GM12878 (cell line): Measurements from ENCODE around the genes CHST12, LFNG, IQCE and AMZ1.

GRCh38 chr7:1667576-1668292, 2.3 kb upstream of the ELFN1 start:
- RAMPAGE, long total RNA = no peak
- RRBS, 2 experiments = 3 to 9% methylated on average over 31 to 34 of the region's 68 CpGs
CAGE:
- cytosol, long polyA minus RNA = no peak
- cytosol, long polyA plus RNA = no peak
- long polyA plus RNA = no peak
- nucleolus, long total RNA = no peak
- nucleus, long polyA plus RNA = no peak
- nucleus, long total RNA = no peak

DNA sequence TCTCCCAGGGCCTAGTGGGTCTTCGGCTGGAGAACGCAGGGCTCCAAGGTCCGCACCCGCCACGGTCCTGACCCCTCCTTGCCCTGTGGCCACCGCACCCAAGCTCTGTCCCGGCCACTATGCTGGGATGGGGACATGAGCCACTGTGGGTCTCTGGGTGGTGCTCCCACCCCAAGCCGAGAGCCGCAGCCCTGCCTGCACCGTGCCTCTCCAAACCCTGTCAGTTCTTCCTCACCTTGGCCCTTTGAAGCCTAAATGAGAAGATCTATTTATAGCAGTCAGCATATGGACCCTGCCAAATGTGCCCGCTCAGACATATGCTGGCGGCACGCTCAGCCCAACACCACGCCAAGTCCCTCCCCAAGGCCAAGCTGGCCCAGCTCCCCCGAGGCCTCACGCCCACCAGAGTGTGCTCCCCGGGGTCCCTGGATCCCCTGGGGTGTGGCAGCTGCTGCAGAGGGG, 56.1 kb downstream of the ELFN1 start:
- RAMPAGE, long total RNA = no peak
- RRBS, 2 experiments = 0% methylated on average over 1 of the region's 17 CpGs; no CpG with 5 or more reads in 1 of the 2 experiments
CAGE:
- cytosol, long polyA minus RNA = no peak
- cytosol, long polyA plus RNA = no peak
- long polyA plus RNA = no peak
- nucleolus, long total RNA = no peak
- nucleus, long polyA plus RNA = no peak
- nucleus, long total RNA = no peak

GRCh38 chr7:1753183-1753741, 83.2 kb downstream of the ELFN1 start:
- RAMPAGE, long total RNA = no peak
- RRBS, 2 experiments = no CpG with 5 or more reads among the region's 20 CpGs
CAGE:
- cytosol, long polyA minus RNA = no peak
- cytosol, long polyA plus RNA = no peak
- long polyA plus RNA = no peak
- nucleolus, long total RNA = no peak
- nucleus, long polyA plus RNA = no peak
- nucleus, long total RNA = no peak

GRCh38 chr7:1986326-1987051, 246.3 kb downstream of the MAD1L1 start:
- RAMPAGE, long total RNA = no peak
- RRBS, 2 experiments = 89 to 95% methylated on average over 9 to 12 of the region's 32 CpGs
CAGE:
- cytosol, long polyA minus RNA = no peak
- cytosol, long polyA plus RNA = no peak
- long polyA plus RNA = no peak
- nucleolus, long total RNA = no peak
- nucleus, long polyA plus RNA = no peak
- nucleus, long total RNA = no peak

- RAMPAGE, long total RNA = no peak
- RRBS, 2 experiments = 89% methylated on average over 3 to 5 of the region's 13 CpGs
CAGE:
- cytosol, long polyA minus RNA = no peak
- cytosol, long polyA plus RNA = no peak
- long polyA plus RNA = no peak
- nucleolus, long total RNA = no peak
- nucleus, long polyA plus RNA = no peak
- nucleus, long total RNA = no peak
Measured at GRCh38 chr7:1999516-1999877, 233.2 kb downstream of the MAD1L1 start.

DNA sequence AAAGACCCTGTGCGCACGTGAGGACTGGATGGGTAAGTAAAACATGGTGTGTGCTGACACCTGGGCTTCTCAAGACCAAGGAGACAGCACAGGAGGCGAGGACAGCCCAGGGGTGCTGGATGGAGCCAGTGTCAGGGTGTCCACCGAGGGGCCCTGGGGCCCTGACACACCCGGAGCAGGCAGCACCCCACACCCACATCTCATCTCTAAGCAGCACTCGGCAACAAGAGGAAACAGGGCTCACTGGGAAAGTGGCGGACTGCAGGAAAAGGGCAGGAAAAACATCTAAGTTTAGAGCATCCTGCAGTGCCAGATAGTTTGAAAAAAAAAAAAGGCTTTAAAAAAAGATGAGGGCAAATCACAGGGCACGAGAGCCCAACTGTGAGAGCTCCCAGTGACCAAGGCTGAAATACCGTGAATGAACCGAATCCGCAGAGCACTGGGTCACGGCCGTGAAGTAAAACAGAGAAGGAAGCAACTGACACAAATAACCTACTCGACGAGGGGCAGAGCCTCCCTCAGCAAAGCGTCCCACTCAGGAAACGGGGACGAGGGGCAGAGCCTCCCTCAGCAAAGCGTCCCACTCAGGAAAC, 120.1 kb downstream of the MAD1L1 start:
- RAMPAGE, long total RNA = no peak
- RRBS, 2 experiments = no CpG with 5 or more reads among the region's 19 CpGs
CAGE:
- cytosol, long polyA minus RNA = no peak
- cytosol, long polyA plus RNA = no peak
- long polyA plus RNA = no peak
- nucleolus, long total RNA = no peak
- nucleus, long polyA plus RNA = no peak
- nucleus, long total RNA = no peak

DNA sequence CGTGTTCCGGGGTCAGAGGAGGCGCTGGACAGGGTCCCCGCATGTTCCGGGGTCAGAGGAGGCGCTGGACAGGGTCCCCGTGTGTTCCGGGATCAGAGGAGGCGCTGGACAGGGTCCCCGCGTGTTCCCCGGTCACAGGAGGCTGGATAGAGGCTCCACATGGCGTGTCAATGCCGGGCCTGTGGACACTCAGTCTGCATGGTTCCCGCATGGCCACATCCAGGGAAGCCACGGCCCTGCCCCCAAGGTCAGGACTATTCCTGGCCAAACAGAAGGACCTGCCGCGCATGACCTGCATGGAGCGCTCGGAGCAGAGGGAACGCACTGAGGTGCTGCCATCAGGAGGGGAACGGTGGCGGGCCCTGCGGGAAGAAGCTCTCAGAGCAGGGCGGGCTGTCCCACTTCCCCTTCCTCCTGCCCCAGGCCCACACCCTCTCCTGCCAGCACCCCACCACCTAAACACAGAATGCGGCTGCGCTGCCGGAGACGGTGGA, 117.2 kb downstream of the MAD1L1 start:
- RAMPAGE, long total RNA = no peak
- RRBS, 2 experiments = 95 to 98% methylated on average over 5 to 6 of the region's 29 CpGs
CAGE:
- cytosol, long polyA minus RNA = no peak
- cytosol, long polyA plus RNA = no peak
- long polyA plus RNA = no peak
- nucleolus, long total RNA = no peak
- nucleus, long polyA plus RNA = no peak
- nucleus, long total RNA = no peak

DNA sequence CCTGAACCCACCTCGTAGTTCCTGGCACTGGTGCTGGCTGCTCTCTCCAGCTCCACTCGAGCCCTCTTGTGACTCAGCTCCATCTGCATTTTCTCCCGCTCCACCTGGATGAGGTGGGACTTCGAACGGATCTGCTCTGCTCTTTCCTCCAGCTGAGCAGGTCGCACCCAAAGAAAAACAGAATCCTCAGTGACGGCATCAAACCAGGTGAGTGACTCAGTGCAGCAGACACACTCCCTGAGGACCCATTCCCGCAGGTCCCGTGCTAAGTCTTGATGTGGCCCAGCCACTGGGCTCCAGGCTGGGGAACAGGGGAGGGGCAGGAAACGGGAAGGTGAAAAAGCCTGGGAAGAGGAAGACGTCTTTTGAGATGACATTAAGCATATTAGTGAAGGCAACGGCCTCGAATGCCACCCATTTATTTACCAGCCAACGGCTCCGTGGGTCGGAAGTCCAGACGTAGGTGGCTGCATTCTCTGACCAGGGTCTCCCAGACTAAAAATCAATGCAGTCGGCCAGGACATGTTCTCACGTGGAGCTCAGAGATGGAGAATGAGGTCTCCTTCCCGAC, 7.3 kb downstream of the MAD1L1 start:
- RAMPAGE, long total RNA = no peak
- RRBS, 2 experiments = no CpG with 5 or more reads among the region's 20 CpGs
CAGE:
- cytosol, long polyA minus RNA = no peak
- cytosol, long polyA plus RNA = no peak
- long polyA plus RNA = no peak
- nucleolus, long total RNA = no peak
- nucleus, long polyA plus RNA = no peak
- nucleus, long total RNA = no peak

- RAMPAGE, long total RNA = start-site peak on the plus strand at chr7:2403577-2403619, 19 and 29 reads in 2 replicates
- RRBS, 2 experiments = under 1 to 1% methylated on average over 39 to 45 of the region's 90 CpGs
CAGE:
- cytosol, long polyA minus RNA = no peak
- cytosol, long polyA plus RNA = start-site peak on the plus strand at chr7:2403573-2403602, 237 and 241 reads in 2 replicates
- long polyA plus RNA = start-site peak on the plus strand at chr7:2403571-2403602, 127 and 180 reads in 2 replicates
- nucleolus, long total RNA = start-site peak on the plus strand at chr7:2403592-2403600, 116 reads
- nucleus, long polyA plus RNA = start-site peak on the plus strand at chr7:2403538-2403625, 89 and 192 reads in 2 replicates
- nucleus, long total RNA = no peak
Measured at GRCh38 chr7:2402992-2403731, at the start of gene CHST12. TSS of gene CHST12 (plus strand) at chr7:2403611.

GRCh38 chr7:2519421-2519900, at the start of gene LFNG:
TSS of gene LFNG (plus strand) at chr7:2519774.
- RAMPAGE, long total RNA = no peak
- RRBS, 2 experiments = under 1 to 2% methylated on average over 45 to 50 of the region's 70 CpGs
CAGE:
- cytosol, long polyA minus RNA = no peak
- cytosol, long polyA plus RNA = start-site peak on the plus strand at chr7:2519737-2519779, 11 and 5 reads in 2 replicates
- long polyA plus RNA = no peak
- nucleolus, long total RNA = start-site peak on the plus strand at chr7:2519737-2519820, 25 reads
- nucleus, long polyA plus RNA = no peak
- nucleus, long total RNA = no peak

DNA sequence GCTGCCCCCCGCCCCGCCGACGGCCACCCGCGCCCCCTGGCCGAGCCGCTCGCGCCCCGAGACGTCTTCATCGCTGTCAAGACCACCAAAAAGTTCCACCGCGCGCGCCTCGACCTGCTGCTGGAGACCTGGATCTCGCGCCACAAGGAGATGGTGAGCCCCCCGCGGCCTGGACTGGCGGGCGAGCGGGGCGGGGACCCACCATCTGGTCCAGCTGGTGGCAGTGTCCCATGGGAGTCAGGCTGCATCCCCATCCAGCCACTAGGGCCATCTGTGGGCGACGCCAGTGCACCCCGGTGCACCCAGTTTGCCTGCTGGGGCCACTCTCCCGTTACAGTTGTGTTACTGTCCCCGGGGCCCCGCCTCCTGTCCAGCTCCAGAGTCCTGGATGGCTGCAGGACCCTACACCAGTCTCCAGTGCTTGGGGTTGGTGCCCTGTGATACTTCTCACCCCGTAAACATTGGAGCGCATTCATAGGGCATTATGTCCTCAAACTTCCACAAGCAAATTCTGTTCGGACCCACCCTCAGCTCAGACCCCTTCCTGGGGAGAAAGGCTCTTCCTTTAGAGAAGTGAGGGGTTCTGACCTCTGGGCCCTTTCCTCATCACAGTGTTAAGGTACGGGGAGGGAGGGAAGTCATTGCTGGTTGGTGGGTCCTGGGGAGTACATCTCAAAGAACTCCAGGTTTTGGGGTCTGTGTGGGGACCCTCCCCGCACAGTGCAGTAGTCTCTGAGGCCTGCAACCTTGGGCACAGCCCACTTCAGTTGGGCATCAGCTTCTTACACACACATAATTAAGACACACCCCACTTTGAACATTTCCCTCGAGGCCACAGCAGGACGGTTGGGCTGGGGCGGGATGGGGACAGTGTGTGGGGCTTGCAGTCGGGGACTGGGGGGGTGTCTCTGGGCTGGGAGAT, 828 bp downstream of the LFNG start:
- RAMPAGE, long total RNA = no peak
- RRBS, 2 experiments = 3 to 5% methylated on average over 3 of the region's 41 CpGs
CAGE:
- cytosol, long polyA minus RNA = no peak
- cytosol, long polyA plus RNA = no peak
- long polyA plus RNA = no peak
- nucleolus, long total RNA = no peak
- nucleus, long polyA plus RNA = no peak
- nucleus, long total RNA = no peak

- RAMPAGE, long total RNA = no peak
- RRBS, 2 experiments = no CpG with 5 or more reads among the region's 19 CpGs
CAGE:
- cytosol, long polyA minus RNA = no peak
- cytosol, long polyA plus RNA = no peak
- long polyA plus RNA = no peak
- nucleolus, long total RNA = no peak
- nucleus, long polyA plus RNA = no peak
- nucleus, long total RNA = no peak
Measured at GRCh38 chr7:2522750-2523359, 3.3 kb downstream of the LFNG start.

DNA sequence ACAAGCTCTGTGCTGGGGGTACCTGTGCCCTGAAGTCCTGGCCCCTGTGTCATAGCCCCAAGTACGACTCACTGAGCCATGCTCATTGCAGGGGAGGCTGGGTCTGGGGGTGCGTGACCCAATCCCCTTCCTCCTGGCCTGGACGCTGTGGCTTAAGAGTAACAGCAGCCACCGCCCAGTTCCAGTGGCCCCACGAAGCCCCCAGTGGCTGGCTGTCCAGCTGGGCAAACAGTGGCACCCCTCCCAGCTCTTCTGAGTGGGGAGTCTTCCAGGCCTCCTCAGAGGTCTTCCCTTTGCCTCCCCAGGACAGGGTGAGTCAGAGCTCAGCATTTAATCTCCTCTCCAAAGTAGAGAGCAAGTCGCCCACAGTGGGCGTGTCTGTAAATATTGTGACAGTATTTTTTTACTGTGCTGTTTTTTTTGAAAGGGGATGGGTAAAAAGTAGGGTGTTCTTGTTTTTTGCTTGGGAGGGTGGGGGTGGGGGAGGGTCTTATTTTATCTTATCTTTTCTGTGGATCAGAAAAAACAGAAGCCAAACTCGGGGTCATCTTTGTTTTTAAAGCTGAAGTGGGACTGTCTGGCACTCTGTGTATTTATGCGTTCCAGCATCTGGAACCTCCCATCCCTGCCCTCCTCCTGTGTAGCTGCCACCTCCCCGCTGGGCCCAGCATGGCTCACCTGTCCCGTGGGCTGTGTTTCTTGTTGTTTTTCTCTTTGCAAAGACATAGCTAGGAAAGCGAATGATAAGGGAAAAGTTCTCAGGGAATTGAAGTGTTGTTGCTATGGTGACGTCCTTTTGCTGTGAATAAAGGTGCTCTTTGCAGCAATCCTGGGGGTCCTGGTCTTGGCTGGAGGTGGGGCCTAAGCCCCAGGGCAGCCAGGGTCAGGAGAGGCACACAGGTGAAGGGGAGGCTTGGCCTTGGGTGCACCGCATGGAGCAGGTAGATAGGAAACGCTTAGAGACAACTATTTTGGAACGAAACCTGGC, 8.3 kb downstream of the LFNG start:
- RAMPAGE, long total RNA = no peak
- RRBS, 2 experiments = no CpG with 5 or more reads among the region's 16 CpGs
CAGE:
- cytosol, long polyA minus RNA = no peak
- cytosol, long polyA plus RNA = no peak
- long polyA plus RNA = no peak
- nucleolus, long total RNA = no peak
- nucleus, long polyA plus RNA = no peak
- nucleus, long total RNA = no peak

- RAMPAGE, long total RNA = no peak
- RRBS, 2 experiments = under 1 to 3% methylated on average over 44 to 49 of the region's 111 CpGs
CAGE:
- cytosol, long polyA minus RNA = no peak
- cytosol, long polyA plus RNA = no peak
- long polyA plus RNA = no peak
- nucleolus, long total RNA = no peak
- nucleus, long polyA plus RNA = no peak
- nucleus, long total RNA = no peak
Measured at GRCh38 chr7:2558633-2559780, at the start of gene IQCE. TSS of gene IQCE (plus strand) at chr7:2558979.

GRCh38 chr7:2621980-2622768, 9.6 kb upstream of the TTYH3 start:
- RAMPAGE, long total RNA = no peak
- RRBS, 2 experiments = 0% methylated on average over 1 of the region's 12 CpGs; no CpG with 5 or more reads in 1 of the 2 experiments
CAGE:
- cytosol, long polyA minus RNA = no peak
- cytosol, long polyA plus RNA = no peak
- long polyA plus RNA = no peak
- nucleolus, long total RNA = no peak
- nucleus, long polyA plus RNA = no peak
- nucleus, long total RNA = no peak

DNA sequence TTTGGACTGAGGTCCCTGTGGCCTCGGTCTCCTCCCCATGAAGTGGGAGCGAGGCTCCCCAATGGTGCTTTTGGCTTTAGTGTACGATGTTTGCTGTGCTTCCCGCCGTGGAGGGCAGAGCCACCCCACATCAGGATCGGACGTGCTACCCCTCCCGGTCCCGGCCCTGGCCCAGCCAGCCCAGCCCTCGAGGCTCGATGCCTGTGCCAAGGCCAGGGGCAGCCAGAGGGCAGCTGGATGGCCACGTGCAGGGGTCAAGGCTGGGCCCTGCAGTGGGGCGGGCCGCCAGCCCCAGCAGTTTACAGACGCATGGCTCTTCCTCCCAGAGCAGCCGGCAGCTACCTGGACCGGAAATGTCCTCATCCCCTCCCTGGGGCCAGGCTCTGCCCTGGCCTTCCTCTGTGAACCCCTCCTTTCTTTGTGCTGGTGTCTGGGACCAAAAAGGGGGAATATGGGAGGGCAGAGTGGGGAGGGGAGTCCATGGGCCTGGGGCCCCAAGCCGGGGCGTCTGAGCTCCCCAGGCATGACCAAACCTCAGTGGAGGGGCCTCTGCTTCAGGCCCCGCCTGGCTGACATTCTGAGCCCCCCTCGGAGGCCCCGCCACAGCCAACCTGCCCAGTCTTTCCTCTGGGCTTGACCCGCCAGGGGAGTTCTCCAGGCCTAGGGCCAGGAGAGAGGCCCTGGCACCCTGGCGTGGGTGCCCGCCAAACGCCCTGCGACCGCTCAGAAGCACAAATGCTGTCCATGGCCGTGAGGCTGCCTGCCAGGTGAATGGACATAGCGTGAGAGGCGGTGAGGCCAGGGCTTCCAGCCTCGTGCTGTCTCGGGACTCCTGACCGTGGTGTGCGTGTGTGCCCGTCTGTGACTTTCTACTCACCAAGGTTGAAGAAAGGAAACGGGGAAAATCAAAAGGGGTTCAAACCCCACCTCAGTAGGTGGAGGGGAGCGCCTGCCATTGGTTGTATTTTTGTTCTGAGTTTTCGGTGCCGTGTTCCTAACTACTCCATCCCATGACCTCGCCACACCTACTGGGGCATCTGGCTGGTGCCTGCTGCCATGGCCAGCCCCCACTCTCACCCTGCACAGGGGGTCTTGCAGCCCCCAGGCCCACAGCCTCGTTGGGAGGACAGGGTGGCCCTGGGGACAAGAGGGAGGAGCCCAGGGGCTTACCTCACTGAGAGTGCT, 24.6 kb upstream of the AMZ1 start:
- RAMPAGE, long total RNA = no peak
- RRBS, 2 experiments = no CpG with 5 or more reads among the region's 42 CpGs
CAGE:
- cytosol, long polyA minus RNA = no peak
- cytosol, long polyA plus RNA = no peak
- long polyA plus RNA = no peak
- nucleolus, long total RNA = start-site peak on the plus strand centred at position 919 of the sequence, 141 bp wide, 22 reads
- nucleus, long polyA plus RNA = no peak
- nucleus, long total RNA = no peak

DNA sequence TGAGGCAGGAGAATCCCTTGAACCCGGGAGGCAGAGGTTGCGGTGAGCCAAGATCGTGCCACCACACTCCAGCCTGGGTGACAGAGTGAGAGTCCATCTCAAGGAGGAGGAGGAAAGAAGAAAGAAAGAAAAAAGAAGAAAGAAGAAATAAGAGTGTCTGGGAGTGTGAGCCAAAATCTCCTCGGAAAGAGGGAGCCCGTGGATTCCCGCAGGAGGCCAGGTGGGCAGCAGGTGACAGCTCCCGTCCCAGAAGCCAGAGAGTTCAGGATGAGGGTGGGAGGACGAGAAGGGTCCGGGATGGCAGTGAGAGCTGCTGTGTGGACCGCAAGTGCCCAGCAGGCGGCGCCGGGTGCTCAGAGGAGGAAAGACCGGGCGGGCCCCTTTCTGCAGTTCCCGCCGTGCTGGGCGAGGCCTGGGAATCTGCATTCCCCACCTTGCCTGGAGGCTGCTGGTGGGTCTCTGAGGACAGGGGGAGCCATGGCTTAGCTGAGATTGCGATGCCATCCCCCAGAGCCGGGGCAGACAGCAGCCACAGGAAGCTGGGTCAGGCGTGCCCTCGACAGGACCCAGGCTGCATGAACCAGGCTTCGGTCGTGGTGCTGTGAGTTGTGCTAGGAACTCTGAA, 17.1 kb upstream of the AMZ1 start:
- RAMPAGE, long total RNA = no peak
- RRBS, 2 experiments = 2 to 4% methylated on average over 5 of the region's 24 CpGs
CAGE:
- cytosol, long polyA minus RNA = no peak
- cytosol, long polyA plus RNA = no peak
- long polyA plus RNA = no peak
- nucleolus, long total RNA = no peak
- nucleus, long polyA plus RNA = no peak
- nucleus, long total RNA = no peak

- RAMPAGE, long total RNA = no peak
- RRBS, 2 experiments = 3 to 5% methylated on average over 42 to 47 of the region's 77 CpGs
CAGE:
- cytosol, long polyA minus RNA = no peak
- cytosol, long polyA plus RNA = no peak
- long polyA plus RNA = no peak
- nucleolus, long total RNA = no peak
- nucleus, long polyA plus RNA = no peak
- nucleus, long total RNA = no peak
Measured at GRCh38 chr7:2687960-2688607, at the start of gene AMZ1. TSS of gene AMZ1 (plus strand) at chr7:2688202.

- RAMPAGE, long total RNA = start-site peak on the plus strand at chr7:2709643-2709669, 12 and 11 reads in 2 replicates
- RRBS, 2 experiments = 4 to 7% methylated on average over 2 of the region's 36 CpGs
CAGE:
- cytosol, long polyA minus RNA = no peak
- cytosol, long polyA plus RNA = no peak
- long polyA plus RNA = no peak
- nucleolus, long total RNA = no peak
- nucleus, long polyA plus RNA = no peak
- nucleus, long total RNA = no peak
Measured at GRCh38 chr7:2709483-2710213, 21.6 kb downstream of the AMZ1 start.